ENCODE data around the genes PTS and PLET1.

- PRO-cap: no peak
- RAMPAGE, long total RNA, 4 experiments: no peak in any of the 4 experiments
Observed at GRCh38 chr11:111782286-111782676, 16.1 kb upstream of the PPP2R1B start.

GRCh38 chr11:111840066-111840496 lies 31.3 kb downstream of the ALG9 start:
- PRO-cap: no peak
- RAMPAGE, long total RNA, 4 experiments: no peak in any of the 4 experiments

- PRO-cap: unidirectional peak, plus-strand start at chr11:111976938; bidirectional peak, plus-strand start at chr11:111977342, minus-strand start at chr11:111977099
- RAMPAGE, long total RNA, 4 experiments: no peak in any of the 4 experiments
Observed at GRCh38 chr11:111976575-111977166, 39.5 kb downstream of the DIXDC1 start.

GRCh38 chr11:112024117-112024620 lies 1.0 kb upstream of the DLAT start:
- PRO-cap: no peak
- RAMPAGE, long total RNA, 4 experiments: no peak in any of the 4 experiments

DNA sequence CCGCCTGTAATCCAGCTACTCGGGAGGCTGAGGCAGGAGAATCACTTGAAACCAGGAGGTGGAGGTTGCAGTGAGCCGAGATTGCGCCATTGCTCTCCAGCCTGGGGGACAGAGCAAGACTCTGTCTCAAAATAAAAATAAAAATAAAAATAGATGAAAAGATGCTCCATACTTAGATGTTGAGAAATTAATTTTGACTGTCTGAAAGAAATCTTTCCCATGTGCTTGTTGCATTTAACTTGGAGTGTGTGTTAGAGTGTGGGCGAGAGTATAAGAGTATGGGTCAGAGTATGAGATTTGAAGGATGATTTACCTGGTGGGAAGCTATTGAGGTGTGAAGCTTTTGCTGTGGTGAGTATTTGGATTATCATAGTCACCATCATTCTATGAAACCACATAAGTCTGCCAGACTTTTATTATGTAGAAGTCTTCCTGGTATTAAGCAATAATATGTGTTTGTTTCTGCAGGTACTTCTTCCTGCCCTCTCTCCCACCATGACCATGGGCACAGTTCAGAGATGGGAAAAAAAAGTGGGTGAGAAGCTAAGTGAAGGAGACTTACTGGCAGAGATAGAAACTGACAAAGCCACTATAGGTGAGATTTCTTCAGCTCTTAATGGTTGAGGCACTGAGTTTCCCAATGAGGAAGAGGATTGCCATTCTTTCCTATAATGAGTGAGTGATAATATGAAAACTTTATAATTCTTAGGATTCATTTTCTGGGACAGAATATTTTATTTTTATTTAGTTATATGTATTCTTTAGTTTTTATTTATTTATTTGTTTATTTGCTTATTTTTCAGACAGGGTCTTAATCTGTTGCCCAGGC lies 7.9 kb downstream of the DLAT start:
- PRO-cap: no peak
- RAMPAGE, long total RNA, 4 experiments: no peak in any of the 4 experiments

GRCh38 chr11:112081491-112082138 lies 4.9 kb downstream of the TIMM8B start:
- PRO-cap: no peak
- RAMPAGE, long total RNA, 4 experiments: no peak in any of the 4 experiments

GRCh38 chr11:112226222-112227074 lies at the start of gene PTS:
TSS of gene PTS (plus strand) at chr11:112226428.
- PRO-cap: bidirectional peak, plus-strand start at chr11:112226388, minus-strand start at chr11:112226312; unidirectional peak, minus-strand start at chr11:112226808
- RAMPAGE, long total RNA, 4 experiments: start-site peak on the plus strand in 4 of 4 experiments, at chr11:112226362-112226696 at its widest, 18 to 322 reads per replicate

DNA sequence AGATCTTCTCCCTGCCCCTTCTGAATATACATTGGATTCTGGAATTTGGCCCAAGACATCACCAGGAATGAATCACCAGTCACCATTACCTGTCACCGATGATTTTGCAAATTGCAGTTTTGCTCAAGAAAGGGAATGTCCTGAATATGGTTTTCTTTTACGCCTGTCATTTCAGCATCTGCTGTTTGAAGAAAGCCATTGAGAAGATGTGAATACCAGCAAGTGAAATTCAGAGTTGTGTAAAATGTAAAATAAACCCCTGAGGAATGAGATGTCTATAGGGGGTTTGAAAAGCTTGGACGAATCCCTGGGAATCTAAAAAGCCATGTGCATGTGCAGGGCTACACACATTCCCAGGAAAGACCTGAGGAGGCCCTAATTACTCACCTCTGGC lies at the start of gene PLET1:
Gene PLET1, minus strand, starts transcription at position 171 of the 394 bp plus-strand sequence.
- PRO-cap: no peak
- RAMPAGE, long total RNA, 4 experiments: no peak in any of the 4 experiments

GRCh38 chr11:112271099-112271372 lies 10.4 kb upstream of the PLET1 start:
- PRO-cap: no peak
- RAMPAGE, long total RNA, 4 experiments: no peak in any of the 4 experiments

GRCh38 chr11:112322424-112322891 lies 61.8 kb upstream of the PLET1 start:
- PRO-cap: no peak
- RAMPAGE, long total RNA, 4 experiments: no peak in any of the 4 experiments

- PRO-cap: bidirectional peak, plus-strand start at chr11:112523638, minus-strand start at chr11:112523518
- RAMPAGE, long total RNA, 4 experiments: no peak in any of the 4 experiments
Observed at GRCh38 chr11:112523364-112523743, 262.7 kb upstream of the PLET1 start.

- PRO-cap: no peak
- RAMPAGE, long total RNA, 4 experiments: no peak in any of the 4 experiments
Observed at GRCh38 chr11:112553115-112553449, 292.4 kb upstream of the PLET1 start.

DNA sequence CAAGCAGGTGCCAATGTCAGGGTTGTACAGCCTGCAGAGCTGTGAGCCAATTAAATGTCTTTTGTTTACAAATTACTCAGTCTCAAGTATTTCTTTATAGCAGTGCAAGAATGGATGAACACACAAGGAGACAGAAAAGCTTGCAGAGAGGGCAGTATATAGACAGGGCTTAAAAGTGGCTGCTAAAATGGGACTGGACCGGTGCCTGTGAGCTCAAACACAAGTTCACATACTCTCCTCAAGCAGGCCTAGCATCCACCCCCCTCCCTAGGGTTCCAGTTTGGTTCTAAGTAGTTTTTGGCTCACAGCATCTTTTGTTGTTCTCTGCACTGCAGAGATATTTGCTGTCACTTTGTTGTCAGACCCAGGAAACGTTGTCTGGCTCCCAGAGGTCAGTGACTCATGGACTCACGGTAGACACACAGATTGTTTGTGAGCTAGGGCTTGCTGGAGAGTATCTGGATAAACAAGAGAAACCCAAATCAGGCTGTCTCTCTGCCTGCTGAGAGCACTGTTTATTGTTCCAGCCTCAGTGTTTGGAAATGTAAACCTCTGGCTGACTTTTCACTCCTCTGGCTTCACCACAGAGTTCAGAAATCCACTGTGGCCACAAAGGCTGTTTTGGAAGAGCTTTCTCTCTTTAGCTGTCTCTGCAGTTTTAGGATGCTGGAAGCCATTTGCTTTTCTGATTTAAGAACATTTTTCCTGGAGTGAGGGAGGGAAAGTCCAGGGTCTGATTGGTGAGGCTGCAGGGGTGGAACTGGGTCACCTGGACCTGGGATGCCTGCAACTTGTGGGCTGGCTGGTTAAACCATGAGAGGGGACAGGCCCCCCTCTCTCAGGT lies 303.7 kb upstream of the PLET1 start:
- PRO-cap: no peak
- RAMPAGE, long total RNA, 4 experiments: no peak in any of the 4 experiments

GRCh38 chr11:112776694-112777132 lies 184.5 kb upstream of the NCAM1 start:
- PRO-cap: no peak
- RAMPAGE, long total RNA, 4 experiments: no peak in any of the 4 experiments

GRCh38 chr11:113091009-113091692 lies 129.9 kb downstream of the NCAM1 start:
- PRO-cap: unidirectional peak, minus-strand start at chr11:113091140
- RAMPAGE, long total RNA, 4 experiments: no peak in any of the 4 experiments

GRCh38 chr11:113290334-113290568 lies 24.1 kb upstream of the TTC12 start:
- PRO-cap: unidirectional peak, minus-strand start at chr11:113290421
- RAMPAGE, long total RNA, 4 experiments: no peak in any of the 4 experiments

- PRO-cap: no peak
- RAMPAGE, long total RNA, 4 experiments: no peak in any of the 4 experiments
Observed at GRCh38 chr11:113777698-113778797, 1.5 kb upstream of the CLDN25 start.

DNA sequence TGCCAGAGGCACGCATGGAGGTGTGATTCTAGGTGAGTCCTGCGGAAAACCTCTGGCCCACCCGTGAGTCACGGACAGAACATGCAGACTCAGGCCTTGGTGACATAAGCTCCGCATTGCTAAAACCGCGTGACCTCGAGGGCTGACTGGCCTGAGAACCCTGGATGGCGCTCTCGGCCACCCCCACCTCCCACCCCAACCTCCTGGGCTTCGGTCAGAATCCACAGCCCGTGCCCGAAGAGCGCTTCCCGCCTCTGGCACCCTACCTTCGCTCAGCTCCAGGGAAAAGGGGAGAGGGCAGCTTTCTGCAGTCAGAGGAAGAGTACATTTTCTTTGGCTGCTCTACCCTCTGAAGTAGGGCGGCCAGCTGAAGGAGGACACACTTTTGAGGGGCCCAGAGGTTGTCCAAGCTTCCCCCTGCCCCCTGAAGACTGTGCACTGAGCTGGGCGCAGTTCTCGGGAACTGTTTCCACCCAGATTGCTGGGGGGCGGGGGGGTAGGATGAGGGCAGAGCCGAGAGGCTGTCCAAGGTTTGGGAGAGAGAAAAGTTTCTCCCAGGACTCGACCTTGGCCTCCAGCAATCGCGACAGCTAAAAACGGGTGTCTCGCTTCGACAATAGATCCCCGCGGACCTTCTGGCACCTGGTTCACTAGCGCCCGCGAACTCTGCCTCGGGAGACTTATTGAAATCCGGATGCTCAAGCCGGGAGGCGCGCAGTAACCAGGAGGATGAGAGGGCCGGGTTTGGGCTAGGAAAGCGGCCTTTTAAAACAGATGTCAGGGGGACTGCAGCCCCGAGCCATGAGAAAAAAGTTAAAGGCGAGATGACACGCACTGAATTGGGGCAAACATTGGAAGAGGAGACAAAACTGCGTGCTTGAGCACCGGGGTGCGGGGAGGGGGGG lies 929 bp upstream of the ZBTB16 start:
- PRO-cap: no peak
- RAMPAGE, long total RNA, 4 experiments: no peak in any of the 4 experiments

DNA sequence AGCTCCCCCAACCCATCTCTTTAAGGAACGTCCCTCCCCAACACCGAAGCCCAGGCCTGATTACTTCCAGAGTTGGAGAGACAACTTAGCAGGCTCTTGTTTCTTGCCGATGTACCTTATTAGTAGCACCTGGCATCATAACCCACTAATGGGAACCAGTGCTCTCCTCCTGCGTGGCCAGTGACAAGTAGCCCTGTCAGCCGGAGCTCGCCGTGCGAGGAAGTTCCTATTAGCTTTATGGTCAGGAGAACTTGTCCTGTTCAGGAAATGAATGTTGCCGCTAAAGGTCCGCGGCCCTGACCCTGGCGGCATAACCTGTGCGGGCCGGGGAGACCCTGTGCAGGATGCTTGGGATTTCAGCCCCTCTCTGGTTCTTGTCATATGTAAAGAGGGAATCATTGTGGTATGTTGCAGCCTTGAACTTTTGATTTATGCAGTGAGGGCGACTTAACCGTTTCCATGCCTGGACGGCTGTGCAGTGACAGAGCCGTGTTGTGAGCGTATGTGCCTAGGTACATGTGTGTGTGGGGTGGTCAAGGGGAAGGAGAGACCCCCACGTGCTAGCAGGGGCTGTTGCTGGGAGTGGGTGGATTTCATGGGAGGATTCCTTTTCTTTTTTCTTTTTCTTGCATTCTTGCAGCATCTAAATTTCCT lies 15.1 kb downstream of the ZBTB16 start:
- PRO-cap: no peak
- RAMPAGE, long total RNA, 4 experiments: no peak in any of the 4 experiments

DNA sequence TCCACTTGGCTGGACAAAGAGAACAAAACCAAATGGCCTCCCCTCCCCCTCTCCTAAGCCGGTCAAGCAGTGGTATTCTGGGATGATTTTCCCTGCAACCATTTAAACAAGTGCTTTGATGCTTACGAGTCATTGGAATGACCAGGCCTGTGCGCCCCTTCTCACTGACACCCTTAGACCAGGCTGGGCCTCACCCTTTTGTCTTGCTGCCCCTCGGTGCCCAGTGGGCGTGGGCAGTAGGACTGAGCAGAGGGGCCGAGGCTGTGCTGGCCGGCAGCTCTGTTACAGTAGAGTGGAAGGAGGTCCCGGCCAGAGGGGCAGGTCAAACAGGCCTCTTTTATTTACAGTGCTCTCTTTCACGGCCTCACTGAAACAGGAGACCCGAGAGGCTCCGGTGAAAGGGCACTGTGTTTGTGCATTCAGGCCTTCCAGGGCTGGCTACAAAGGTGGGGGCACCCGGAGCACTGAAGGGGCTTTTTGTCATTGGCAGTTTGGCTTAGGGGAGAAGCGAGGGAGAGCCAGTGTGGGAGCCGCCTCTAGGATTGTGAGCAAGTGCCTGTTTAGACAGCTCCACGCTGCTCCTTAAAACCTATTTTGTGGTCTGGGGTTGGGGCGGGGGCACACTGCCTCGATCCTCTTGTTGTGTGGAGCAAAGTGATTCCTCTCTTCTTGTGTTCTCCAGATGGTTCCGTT lies 32.4 kb downstream of the ZBTB16 start:
- PRO-cap: no peak
- RAMPAGE, long total RNA, 4 experiments: no peak in any of the 4 experiments